Type B pancreatic cell (in vitro differentiated cells): ENCODE results near the gene KDM8.

DNA sequence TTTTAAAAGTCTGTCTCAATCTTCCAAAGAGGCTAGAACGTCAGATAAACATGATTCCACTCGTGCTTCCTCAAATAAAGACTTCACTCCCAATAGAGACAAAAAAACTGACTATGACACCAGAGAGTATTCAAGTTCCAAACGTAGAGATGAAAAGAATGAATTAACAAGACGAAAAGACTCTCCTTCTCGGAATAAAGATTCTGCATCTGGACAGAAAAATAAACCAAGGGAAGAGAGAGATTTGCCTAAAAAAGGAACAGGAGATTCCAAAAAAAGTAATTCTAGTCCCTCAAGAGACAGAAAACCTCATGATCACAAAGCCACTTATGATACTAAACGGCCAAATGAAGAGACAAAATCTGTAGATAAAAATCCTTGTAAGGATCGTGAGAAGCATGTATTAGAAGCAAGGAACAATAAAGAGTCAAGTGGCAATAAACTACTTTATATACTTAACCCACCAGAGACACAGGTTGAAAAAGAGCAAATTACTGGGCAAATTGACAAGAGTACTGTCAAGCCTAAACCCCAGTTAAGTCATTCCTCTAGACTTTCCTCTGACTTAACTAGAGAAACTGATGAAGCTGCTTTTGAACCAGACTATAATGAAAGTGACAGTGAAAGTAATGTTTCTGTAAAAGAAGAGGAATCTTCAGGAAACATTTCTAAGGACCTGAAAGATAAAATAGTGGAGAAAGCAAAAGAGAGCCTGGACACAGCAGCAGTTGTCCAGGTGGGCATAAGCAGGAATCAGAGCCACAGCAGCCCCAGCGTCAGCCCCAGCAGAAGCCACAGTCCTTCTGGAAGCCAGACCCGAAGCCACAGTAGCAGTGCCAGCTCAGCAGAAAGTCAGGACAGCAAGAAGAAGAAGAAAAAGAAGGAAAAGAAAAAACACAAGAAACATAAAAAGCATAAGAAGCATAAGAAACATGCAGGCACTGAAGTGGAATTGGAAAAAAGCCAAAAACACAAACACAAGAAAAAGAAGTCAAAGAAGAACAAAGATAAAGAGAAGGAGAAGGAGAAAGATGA, 32.3 kb downstream of the RBBP6 start:
- PRO-cap, result no peak

GRCh38 chr16:24668453-24669032, 60.9 kb upstream of the TNRC6A start:
- PRO-cap, result no peak

DNA sequence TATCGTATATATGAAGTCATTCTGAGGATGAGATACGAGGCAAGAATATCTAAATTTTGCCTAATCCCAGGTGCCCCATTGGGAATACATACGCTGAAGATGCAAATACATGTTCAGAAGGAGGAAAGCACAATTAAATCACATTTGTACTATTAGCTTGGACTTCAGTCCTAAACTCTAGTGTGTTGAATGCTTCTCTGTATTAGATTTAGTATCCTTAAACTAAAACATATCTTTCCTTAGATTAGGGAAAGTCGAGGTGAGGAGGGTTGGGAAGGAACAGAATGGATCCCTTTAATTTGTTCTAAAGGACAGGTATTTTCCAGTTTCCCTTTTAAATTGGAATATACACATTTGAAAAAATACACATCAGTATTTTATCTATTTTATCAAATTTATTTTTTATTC, 37.7 kb downstream of the TNRC6A start:
- PRO-cap, result no peak

GRCh38 chr16:24789878-24790775, 55.6 kb upstream of the SLC5A11 start:
- PRO-cap, result no peak

- PRO-cap, result no peak
Measured at GRCh38 chr16:24983498-24984087, 31.6 kb downstream of the ARHGAP17 start.

- PRO-cap, result no peak
Measured at GRCh38 chr16:24994203-24994702, 20.9 kb downstream of the ARHGAP17 start.

DNA sequence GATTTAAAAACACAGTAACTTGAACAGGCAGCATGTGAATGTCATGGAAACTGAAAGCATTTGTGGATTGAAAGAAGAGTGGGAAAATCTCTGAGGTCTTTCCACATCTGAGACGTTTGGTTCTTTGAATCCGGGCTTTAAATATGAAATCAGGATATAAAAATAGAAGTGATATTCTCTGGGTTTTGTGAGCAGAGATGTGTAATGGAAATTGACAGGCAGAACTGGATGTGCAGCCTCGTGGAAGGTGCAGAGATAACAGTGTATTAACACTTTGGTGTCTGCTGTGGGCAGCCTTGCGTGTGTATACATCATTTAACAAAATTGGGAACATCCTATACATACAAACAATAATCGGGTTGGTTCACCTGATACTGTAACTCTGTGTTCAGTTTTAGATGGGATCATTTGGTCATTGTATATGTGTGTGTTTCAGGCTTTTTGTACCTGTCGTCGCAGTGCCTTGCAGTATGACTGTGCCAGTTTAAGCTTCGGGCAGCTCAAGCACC, 36.7 kb upstream of the ARHGAP17 start:
- PRO-cap, result no peak

DNA sequence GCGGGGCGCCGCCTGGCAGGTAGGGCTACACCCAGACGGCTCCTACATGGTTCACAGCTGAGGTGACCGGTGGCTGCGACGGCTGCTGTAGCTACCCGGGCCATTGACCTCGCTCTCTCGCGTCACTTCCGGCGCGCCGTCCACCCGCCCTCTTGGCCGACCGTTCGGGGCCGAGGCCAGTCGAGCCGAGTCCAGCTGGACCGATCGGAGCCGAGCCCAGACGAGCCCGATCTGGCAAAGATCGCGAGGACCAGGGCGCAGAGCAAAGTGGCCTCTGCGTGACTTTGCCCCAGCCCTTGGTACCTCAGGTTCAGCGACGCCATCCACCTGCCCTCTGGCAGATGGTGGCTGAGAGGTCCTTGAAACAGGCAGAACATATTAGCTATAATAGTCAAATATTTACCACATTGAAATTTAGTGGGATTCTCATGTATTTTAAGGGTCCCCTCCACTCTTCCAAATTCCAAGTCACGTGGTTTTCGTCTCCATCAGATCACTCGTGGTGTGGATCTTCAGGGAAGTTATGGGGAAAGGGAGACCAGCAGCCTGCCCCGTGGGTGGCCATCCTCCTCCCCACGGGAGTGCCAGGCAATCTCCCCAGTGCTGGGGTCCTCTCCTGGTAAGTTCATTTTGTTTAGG, 4.4 kb upstream of the LCMT1 start:
- PRO-cap, result bidirectional peak, plus-strand start at position 183 of the sequence, minus-strand start at position 119 of the sequence

- PRO-cap, result no peak
Measured at GRCh38 chr16:25148208-25149137, 36.9 kb downstream of the LCMT1 start.

DNA sequence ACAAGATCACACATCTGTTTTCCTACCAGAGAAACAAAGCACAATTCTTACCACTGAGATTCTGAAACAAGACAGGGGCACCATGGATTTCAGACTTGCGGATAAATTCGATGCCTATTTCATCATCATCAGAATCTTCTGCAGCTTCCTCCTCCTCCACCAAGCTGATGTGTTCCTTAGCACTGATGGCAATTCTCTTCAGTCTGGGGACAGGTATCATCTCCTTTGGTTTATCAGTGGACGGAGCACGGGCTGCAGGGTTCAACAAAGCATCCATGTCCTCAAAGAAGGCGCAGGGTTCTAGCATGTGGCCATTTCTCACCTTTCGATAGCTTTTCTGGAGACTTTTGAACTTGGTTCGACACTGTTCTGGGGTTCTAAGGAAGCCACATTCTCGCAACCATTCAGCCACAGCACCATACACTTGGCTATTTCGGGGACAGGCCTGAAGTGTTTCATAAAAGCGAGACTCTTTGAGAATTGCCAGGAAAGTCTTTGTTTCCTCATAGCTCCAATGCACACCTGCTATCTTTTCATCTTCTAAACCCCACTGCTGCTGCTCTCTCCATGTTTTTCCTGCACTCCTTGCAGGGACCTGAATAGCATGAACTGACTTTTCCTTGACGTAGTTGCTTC, 10.9 kb downstream of the ZKSCAN2 start:
- PRO-cap, result no peak

GRCh38 chr16:26598310-26598870, 468.3 kb upstream of the C16orf82 start:
- PRO-cap, result no peak

- PRO-cap, result unidirectional peak, plus-strand start at chr16:27203532; bidirectional peak, plus-strand start at chr16:27204034, minus-strand start at chr16:27203728
Measured at GRCh38 chr16:27203076-27204202, at the start of gene KDM8. TSS of gene KDM8 (plus strand) at chr16:27203526.

DNA sequence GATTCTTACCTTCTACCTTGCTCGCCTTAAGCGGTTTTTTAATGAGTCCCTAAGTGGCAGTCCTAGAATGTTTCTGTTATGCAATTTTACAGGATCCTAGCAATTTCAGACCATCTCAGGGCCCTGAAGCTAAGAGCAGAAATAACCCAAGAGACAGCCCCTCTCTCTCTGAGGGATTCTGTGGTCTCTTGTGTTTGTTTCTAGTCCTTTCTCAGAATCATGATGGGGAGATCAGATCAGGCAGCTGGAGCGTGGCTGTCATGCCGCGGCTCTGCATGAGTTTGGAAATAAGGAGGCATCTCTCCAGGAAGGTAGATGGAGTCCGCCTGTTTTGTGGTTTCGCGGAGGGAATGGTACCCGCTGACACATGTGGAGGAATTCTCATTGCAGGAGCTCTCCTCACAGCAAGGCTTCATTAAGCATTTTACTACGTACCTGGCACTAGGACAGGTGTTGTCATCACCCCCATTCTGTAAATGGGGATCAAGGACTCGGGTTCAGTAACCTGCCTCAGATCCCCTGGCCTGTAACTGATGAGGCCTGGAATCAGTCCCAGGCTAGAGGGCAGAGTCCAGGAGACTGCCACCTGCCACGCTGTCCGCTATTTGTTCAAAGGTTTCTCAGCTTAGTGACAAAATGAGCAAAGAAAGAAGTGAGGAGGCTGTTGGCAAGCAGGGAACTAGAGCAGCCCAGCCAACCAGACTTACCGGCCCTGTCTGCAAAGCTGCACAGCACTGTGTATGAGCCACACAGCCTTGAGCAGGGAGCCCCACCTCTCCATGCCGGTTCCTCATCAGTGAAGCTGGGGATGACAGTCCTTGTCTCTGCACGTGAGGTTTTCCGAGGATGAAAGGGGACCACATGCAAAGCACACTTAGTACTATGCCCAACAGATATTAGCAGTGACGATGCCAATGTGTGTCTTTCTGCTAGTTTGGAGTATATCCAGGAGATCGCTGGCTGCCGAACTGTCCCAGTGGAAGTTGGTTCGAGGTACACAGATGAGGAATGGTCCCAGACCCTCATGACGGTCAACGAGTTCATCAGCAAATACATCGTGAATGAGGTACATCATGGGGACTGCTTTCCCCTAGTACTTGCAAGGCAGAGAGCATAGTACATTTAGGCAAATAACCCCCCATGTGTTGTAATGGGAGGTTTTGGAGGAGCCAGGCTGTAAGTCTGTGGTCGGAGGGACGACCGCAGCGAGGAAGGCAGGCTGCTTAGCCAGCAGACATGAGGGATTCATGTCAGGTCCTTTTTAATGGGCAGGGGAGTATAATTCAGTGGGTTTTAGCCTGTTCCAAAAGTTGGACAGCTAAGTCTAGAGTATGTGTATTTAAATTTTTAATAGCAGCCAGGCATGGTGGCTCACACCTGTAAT, 11.1 kb downstream of the KDM8 start:
- PRO-cap, result no peak

DNA sequence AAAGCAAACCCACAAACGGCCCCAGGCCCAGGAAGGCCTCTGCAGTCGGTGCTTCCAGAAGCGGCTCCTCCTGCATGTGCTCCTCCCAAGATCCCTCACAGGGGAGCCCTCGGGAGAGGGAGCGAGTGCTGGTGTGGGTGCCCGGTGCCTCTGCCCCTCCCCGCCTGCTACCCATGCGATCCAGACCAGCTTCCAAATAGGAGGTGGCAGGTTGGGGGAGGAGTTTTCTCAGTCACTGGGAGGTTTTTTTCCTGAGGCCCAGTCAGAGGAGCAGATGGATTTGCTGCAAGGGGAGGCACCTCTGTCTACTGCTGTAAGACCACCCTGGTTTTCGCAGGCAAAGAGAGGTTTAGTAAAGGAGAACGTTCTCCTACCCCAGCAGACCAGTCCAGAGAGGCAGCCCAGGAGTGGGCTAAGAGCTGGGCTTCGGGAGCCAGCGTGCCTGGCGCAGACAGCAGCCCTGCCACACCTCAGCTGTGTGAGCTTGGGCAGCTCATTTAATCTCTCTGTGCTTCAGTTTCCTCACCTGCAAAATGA, 16.0 kb downstream of the KDM8 start:
- PRO-cap, result no peak

DNA sequence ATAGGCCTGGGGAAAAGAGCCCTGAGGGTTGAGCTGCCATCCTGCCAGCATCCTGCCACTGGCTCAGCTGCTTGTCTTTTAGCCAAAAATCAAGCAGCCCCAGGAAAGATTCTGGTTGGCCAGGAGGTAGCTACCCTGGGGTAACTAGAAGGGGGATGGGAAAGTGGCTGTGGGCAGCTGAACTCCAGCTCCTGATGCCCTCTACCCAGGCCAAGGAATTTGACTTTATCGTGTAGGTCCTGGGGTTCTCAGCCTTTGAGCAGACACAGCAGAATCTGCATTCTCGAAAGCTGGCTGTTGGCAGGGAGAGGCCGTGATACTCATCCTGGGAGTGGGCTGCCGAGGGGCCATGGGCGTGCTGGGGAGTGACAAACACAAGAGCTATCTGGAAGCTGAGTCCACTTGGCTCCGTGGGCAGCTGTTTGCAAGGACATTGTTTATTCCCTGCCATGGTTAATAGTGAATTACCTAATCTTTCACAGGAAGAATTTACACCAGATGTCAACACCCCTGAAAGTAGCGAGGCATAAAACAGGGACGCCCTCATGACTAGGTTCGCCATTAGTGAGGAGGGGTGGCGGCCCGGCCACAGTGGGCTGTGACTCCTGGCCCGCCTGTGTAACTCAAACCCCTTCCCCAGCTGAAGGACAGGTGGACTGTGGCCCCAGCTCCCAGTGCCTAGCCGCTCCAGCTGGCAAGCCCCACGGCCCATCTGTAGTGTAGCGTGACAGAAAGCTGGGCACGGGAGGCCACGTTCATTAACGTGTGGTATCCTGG, 18.8 kb downstream of the KDM8 start:
- PRO-cap, result no peak

GRCh38 chr16:27234922-27235859, 31.9 kb downstream of the KDM8 start:
- PRO-cap, result no peak

DNA sequence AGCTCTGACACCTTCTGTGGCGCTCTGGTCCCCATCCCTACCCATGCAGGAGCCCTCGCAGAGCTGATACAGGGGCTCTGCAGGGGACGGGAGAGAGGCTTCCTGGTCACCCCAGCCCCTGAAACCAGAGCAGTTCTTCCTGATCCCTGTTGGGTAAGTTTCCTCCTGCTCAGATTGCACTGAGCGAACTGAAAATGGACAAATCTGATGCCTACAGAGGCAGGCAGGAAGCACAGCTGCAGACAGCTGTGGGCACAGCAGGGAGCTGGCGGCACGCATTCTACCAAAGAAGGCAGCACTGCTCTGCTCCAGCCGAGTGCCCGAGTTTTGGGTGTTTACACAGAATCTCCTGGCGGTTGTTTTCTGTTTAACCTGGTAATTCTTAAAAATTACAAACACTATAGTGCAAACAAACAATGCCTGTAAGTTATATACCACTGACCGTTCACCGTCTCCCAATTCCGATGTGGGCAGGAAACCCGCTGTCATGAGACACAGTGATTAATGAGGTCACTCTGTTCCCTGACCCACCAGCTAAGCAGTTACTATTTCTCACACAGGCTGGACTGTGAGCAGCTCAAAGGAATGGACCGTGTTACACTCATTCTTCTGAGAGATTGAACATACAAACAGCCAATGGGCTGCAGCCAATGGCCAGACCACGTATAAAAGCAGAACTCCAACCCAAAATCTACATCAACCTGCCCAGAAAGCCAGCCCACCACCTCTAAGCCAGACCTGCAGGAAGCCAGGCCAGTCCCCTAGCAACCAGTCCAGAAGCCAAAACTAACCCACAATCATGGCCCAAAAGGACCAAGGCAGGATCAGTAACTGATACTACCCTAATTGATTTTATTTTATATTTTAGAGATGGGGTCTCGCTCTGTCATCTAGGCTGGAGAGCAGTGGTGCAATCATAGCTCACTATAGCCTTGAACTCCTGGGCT, 25.5 kb downstream of the NSMCE1 start:
- PRO-cap, result no peak

GRCh38 chr16:27245121-27245664, 23.4 kb downstream of the NSMCE1 start:
- PRO-cap, result no peak

- PRO-cap, result no peak
Measured at GRCh38 chr16:27356590-27357111, 42.9 kb downstream of the IL4R start.

DNA sequence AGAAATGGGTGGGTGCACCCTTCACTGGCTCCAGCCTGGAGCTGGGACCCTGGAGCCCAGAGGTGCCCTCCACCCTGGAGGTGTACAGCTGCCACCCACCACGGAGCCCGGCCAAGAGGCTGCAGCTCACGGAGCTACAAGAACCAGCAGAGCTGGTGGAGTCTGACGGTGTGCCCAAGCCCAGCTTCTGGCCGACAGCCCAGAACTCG, 46.5 kb downstream of the IL21R start:
- PRO-cap, result no peak